Mesenchymal stem cell of the bone marrow (primary cell): ENCODE results near the genes SRSF10 and GRHL3.

DNA sequence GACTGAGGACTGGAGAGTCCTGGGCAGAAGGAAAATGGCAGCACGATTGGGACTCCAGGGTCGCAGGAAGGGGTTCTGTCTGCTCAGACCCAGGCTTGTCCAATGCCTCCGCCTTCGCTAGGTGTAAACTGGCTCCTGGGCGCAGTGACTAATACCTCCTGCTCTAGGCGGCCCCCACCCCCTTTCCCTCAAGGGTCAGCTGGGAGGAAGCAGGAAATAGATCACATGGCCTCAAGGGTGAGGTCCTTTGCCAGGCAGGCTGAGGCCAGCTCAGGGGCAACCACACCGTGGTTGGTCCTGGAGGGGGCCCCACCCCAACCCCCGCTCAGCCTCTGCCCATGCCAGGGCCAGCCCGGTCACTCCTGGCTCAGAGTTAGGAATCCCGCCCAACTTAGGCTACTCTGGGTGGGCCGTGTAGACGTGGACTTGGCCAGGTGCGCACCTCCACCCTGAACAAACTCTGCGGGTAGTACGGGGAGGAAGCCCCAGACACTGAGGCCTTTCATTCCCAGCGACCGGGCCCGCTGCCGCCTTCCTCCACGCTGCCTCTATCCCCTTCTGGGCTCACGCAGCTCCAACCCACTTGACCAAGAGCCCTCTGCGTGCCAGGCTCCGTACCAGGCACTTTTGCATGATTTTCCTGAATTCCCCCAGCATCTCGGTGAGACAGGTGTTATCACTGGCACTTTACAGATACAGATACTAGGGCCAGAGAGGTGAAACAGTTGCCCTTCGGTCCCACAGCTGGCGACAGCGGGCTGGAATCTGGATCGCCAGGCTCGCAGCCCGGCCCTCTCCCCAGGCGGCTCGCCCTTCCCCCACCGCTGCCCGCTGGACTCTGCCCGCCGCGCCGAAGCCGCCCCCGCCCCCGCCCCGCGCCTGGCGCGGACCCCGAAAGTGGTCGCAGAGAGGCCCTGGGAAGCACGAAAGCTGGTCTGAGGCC, 865 bp downstream of the GALE start:
- CAGE, long polyA plus RNA, result no peak

DNA sequence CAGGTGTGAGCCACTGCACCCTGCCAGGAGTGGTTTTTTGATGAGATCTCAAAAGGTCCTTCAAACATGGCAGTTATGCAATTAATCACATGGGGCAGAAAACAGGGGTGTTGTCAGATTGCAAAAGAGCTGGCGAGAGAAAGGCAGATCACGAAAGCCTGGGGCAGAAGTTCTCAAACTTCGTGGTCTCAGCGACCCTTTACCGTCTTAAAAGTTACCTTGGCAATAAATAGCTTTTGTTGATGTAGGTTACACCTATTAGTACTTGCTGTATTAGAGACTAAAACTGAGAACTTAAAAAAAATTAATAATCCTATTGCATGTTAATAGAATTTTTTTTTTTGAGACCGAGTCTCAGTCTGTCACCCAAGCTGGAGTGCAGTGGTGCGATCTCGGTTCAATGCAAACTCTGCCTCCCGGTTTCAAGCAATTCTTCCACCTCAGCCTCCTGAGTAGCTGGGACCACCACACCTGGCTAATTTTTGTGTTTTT, 16.0 kb downstream of the CNR2 start:
- CAGE, long polyA plus RNA, result no peak

- CAGE, long polyA plus RNA, result no peak
Observed at GRCh38 chr1:23936450-23937118, 23.0 kb upstream of the PNRC2 start.

- CAGE, long polyA plus RNA, result no peak
Observed at GRCh38 chr1:23976201-23977250, 3.6 kb downstream of the SRSF10 start.

DNA sequence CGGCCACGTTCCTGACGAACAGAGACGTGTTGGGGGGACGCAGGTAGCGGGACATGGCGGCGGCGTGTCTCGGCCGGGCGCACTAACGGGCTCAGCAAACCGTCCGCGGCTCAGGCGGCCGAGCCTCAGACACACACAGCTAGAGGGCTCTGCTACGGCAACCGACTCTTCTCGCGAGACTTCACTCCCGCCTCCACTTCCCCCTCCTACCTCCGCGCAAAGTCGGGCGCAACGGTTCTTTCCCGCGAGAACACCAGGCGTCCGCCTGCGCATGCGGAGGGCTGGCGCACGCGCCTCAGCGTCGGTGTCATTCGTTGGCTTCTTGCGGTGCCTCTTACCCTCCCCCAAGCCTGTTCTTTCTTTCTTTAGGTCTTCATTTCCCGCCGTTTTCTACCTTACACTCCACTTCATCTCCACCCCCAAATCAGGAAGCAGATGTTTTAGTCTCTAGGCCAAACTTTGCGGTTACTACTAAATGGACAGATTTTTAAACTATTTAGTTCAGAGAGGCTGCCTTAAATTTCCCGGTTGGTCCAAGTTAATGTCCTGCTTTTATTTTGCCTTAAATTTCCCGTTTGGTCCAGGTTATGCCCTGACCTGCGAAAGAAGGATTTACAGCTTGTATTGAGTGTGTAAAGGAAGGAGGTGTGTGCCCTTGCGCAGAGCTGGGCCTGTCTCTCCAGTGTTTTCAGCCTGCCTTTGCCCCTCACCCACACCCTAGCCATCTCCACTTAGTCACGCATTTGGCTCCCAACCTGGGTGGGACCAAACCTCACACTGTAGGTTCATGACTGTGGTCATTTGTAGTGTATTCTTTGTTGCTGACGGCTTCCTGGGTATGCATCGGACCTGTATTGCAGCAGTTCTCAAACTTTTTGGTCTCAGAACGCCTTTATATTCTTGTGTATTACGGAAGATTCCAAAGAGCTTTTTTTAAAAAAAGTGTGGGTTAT, at the start of gene SRSF10:
Gene SRSF10, minus strand, starts transcription at position 127 of the 953 bp plus-strand sequence.
- CAGE, long polyA plus RNA, result no peak

- CAGE, long polyA plus RNA, result no peak
Observed at GRCh38 chr1:24319016-24320211, at the start of gene GRHL3. Gene GRHL3, plus strand, starts transcription at chr1:24319357.

DNA sequence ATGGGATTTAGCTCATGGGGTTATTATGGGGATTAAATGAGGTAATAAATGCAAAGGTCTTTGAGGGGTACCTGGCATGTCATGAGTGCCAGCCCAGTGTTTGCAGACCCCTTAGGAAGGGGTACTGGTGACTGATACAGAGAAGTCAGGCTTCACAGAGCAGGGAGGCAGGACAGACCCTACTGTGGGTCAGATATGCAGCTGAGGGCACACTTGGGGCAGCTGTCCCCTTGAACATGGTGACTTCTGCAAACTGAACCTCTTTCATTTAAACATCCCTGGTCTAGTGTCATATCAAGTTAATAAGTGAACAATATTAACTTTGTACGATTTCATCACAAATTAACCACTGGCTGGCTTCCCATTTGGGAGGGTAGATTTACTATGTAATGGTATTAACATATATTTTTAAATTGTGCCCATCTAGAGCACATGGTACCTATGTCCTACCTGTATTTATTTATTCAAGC, 25.9 kb downstream of the STPG1 start:
- CAGE, long polyA plus RNA, result no peak

DNA sequence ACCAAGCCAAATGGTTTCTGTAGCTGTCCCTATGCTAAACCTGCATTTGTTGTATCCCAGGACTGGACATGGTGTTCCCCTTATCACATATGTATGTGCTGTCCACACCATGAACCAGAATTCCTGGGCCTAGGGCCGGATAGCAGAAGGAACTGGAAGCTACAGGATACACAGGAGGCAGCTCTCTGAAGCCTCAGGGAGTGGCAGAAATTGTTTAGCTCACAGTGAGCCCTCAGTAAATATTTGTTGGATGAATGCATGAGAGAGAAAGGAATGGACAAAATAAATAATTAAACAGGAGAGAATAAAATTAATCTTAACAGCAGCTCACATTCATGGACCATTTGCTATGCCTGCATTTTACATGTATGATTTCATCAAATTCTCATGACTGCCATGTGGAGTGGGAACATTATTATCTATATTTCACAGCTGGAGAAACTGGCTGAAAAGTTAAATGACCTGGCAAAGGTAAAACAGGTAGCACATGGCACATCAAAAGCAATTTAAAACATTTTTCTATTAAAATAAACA, 2.1 kb downstream of the NIPAL3 start:
- CAGE, long polyA plus RNA, result no peak

DNA sequence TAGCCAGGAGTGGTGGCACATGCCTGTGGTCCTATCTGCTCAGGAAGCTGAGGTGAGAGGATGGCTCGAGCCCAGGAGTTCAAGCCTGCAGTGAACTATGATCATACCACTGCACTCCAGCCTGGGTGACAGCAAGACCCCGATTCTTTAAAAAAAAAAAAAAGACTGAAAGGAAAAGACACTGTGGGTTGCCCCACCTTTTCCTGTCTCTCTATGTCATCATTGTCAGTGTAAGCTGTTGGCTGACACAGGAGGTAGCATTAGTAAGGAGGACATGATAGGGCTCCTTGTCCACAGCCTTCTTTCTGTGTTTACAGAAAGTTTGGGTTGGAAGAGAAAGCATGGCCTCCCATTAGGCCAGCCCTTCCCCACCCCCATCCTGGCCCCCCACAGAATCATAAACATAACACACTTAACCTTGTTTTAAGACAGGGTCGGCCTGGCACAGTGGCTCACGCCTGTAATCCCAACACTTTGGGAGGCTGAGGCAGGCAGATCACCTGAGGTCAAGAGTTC, 20.6 kb upstream of the RCAN3 start:
- CAGE, long polyA plus RNA, result no peak

DNA sequence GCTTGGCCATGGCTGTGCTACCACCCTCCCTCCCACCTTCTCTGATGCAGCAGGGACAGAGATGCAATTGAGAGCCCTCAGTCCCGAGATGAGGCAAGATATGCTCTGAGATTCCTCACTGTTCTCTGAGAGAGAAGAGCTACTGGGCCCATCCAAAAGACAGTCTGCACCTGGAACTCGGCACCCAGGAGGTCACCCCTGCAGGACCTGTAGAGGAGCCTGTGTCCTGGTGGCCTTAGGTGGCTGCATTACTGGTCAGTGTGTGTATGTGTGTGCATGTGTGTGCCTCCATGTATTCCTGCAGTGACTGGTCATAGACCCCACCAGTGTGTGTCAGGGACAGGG, 33.5 kb downstream of the NCMAP start:
- CAGE, long polyA plus RNA, result no peak

DNA sequence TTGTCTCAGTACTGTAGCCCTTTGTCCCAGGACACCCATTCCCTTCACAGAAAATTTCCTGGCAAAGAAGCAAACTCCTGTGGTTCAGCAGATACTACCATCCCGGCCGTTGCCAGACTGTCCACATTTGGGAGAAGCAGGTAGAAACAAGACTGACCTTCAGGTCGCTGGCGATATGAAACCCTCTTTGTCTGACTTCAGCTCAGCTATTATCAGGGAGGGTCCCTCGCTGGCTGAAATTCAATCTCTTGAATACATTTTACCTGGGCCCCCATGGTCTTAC, 23.6 kb upstream of the SRRM1 start:
- CAGE, long polyA plus RNA, result no peak

GRCh38 chr1:24765045-24765738, 19.9 kb downstream of the CLIC4 start:
- CAGE, long polyA plus RNA, result no peak

DNA sequence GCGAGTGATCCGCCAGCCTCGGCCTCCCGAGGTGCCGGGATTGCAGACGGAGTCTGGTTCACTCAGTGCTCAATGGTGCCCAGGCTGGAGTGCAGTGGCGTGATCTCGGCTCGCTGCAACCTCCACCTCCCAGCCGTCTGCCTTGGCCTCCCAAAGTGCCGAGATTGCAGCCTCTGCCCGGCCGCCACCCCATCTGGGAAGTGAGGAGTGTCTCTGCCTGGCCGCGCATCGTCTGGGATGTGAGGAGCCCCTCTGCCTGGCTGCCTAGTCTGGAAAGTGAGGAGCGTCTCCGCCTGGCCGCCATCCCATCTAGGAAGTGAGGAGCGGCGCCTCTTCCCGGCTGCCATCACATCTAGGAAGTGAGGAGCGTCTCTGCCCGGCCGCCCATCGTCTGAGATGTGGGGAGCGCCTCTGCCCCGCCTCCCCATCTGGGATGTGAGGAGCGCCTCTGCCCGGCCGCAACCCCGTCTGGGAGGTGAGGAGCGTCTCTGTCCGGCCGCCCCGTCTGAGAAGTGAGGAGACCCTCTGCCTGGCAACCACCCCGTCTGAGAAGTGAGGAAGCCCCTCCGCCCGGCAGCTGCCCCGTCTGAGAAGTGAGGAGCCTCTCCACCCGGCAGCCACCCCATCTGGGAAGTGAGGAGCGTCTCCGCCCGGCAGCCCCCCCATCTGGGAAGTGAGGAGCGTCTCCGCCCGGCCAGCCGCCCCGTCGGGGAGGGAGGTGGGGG, 53.8 kb downstream of the CLIC4 start:
- CAGE, long polyA plus RNA, result no peak

DNA sequence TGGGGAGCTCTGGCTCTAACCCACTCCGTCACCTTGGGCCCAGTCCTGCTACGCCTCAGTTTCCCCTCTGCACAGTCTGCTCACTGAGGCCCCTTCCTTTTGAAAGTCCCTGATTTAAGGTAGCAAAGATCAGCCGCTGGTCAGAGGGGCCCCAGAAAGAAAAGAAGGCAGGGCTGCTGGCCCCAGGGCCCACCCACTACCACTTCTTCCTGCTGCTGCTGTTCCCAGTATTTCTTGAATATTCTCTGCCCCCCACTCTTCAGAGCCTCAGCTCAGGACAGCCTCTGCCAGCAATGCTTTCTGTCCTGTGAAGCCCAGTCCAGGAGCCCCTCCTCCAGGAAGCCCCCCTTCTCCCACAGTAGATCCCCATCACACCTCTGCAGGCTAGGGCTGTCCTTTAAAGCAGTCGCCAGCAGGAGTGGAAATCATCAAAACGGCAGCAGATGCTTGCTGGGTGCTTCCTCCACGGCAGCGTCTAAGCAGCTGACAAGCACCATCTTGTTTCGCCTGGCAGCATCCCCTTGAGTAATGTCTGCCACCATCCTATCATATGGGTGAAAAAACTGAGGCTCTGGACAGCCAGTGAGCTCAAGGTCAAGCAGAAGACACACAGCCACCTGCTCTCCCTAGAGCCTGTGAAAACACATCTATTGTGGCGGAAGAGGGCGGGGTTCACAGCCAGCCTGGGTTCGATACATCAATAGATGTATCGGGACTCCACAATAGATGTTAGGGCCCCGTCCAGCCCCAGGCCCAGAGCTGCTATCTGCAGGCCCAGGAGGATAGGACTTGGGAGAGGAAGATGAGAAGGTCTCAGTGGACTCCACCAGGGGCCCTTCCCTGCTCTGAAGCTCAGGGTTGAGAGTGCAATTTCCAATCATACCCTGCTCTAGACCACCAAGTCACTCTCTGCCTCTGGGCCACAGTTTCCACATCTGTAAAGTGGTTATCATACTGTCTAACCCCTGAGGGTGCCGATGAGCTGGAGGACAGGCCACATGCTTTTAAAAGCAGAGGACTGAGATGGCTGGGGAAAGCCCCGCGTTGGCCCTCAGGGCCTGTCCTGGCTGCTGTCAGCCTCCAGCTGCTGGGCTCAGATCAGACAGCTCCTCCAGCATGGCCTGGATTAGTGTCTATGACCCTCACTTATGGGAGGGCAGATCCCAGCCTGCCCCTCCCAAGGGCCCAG, 17.5 kb downstream of the RUNX3 start:
- CAGE, long polyA plus RNA, result no peak

- CAGE, long polyA plus RNA, result no peak
Observed at GRCh38 chr1:24914169-24914564, 15.9 kb downstream of the RUNX3 start.

GRCh38 chr1:24992672-24993147, 62.6 kb upstream of the RUNX3 start:
- CAGE, long polyA plus RNA, result no peak

DNA sequence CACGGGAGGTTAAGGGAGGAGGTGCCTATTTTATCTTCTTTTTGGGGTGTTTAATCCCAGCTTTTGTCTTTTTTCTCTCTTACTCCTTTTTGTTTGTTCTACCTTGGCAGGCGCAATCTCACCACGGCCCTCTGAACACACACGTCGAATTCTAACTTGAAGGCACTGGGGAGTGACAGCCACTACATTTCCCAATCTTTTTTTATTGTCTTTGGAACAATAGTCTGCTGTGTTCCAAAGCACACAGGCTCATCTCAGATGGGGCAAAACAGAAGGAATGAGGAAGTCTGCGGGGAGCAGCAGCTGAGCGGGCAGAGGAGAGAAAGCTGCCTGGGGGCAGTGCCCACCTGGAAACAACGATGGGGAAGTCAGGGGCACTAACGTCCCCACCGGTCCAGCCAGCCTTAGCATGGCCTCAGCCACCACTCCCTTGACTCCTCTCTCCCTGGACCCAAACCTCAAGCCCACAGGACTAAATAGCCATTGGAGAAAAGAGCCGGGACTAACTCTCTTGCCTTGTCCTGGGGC, 34.3 kb downstream of the SYF2 start:
- CAGE, long polyA plus RNA, result no peak

- CAGE, long polyA plus RNA, result no peak
Observed at GRCh38 chr1:25246392-25247254, 631 bp downstream of the RSRP1 start.

GRCh38 chr1:25434501-25434983, 3.8 kb downstream of the MACO1 start:
- CAGE, long polyA plus RNA, result no peak

DNA sequence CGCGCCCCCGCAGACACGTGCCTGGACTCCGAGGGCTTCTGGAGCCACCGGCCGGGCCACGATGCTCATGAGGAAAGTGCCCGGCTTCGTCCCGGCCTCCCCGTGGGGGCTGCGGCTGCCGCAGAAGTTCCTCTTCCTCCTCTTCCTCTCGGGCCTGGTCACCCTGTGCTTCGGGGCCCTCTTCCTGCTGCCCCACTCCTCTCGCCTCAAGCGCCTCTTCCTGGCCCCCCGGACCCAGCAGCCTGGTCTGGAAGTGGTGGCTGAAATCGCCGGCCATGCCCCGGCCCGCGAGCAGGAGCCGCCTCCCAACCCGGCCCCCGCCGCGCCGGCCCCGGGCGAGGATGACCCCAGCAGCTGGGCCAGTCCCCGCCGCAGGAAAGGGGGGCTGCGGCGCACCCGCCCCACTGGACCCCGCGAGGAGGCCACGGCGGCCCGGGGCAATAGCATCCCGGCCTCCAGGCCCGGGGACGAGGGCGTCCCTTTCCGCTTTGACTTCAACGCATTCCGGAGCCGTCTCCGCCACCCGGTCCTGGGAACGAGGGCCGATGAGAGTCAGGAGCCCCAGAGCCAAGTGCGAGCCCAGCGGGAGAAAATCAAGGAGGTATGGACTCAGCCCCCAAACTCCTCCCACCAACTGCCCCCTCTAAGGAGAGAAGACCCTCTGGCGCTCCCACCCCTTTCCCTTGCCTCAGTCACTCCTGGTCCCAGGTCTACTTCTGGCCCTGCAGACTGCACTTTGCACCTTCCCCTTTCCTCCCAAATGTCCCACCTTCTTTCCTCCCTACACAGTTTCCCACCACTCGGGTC, 1.3 kb downstream of the MAN1C1 start:
- CAGE, long polyA plus RNA, result no peak